ENCODE measurements around a stretch of chr11.

DNA sequence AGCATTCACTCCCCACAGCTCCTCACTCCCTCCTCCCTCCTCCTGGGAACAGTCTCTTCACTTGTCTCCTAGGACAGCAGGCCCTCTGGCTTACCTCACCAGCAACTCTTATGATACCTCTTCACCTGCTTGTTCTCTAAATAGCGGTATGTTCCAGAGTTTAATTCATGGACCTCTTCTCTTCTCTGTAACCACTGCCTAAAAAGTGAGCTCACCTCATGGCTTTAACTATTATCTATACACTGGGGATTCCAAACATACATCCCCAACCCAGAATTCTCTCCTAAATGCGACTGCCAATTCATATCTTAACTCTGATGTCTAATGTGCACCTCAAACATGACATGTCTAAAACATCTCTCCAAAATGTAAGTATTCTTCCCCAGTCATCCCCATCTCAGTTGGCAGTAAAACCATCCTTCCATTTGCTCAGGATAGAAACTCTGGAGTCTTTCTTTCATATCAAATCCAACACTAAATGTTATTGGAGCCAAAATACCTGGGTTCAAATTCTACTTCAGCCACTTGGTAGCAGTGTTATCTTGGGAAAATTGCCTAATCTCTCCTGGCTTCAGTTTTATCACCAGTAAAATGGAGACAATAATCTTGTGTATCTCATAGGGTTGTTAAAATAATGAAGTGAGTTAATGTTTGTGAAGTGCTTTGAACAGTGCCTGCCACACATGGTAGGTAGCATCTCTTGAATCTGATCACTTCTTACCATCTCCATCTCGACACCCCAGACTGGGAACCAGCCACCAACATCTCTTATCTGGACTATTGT, 56.8 kb upstream of the APOA1 start:
- RRBS = no CpG with 5 or more reads among the region's 3 CpGs

DNA sequence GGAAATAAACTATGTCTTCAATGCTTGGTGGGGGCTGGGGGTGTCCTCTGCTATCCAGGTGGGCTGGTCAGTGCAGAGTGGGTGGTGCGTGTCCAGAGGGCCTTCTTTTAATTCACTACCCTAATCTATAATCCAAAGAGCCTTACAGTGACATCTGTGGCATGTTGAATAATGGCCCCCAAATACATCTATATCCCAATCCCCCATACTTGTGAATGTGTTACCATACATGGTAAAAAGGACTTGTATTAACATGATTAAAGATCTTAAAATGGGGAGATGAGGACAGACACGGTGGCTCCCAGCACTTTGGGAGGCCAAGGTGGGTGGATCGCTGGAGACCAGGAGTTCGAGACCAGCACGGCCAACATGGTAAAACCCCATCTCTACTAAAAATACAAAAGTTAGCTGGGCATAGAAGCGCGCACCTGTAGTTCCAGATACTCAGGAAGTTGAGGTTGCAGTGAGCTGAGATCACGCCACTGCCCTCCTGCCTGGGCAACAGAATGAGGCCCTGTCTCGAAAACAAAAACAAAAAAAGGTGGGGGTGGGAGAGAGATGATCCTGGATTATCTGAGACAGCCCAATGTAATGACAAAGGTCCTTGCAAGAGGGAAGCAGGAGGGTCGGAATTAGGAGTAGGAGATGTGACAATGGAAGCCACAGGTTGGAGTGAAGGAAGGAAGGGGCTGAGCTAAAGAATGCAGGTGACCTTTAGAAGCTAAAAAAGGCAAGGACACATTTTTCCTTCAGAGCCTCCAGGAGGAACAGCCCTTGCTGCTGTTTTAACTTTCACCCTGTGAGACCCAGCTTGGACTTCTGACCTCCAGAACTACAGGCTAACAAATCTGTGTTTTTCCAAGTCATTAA, 87.5 kb upstream of the APOA1 start:
- RRBS = no CpG with 5 or more reads among the region's 10 CpGs

- RRBS = no CpG with 5 or more reads among the region's 7 CpGs
Measured at GRCh38 chr11:116984128-116984656, 114.0 kb downstream of the SIK3 start.

- RRBS = no CpG with 5 or more reads among the region's 3 CpGs
Measured at GRCh38 chr11:117069363-117069929, 28.8 kb downstream of the SIK3 start.

DNA sequence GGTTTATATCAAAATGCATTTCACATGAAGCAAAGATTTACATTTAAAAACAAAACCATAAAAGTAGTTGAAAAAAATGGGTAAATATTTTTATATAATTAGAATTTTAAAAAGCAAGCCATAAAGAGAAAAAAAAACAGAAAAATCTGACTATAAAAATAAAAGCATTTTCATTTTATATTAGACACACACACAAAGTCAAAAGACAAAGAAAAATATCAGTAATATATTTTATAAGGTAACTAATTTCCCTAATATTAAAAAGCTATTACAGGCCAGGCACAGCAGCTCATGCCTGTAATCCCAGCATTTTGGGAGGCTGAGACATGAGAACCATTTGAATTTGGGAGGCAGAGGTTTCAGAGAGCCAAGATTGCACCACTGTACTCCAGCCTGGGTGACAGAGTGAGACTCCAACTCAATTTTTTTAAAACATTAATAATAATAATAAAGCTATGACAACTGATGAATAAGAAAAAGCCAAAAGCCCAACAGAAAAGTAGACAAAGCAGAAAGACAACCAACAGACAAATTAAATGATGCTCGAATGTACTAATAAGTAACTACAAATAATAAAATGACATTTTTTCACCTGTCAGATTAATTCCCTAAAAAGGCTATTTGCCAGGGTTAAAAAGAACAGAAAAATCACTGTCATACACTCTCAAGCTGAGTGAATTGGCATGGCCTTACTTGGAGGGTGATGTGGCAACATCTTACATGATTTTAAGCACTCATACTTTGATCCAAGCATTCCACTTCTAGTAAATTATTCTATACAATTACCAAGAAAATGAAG, 18.4 kb downstream of the SIK3 start:
- RRBS = no CpG with 5 or more reads among the region's 1 CpG

- RRBS = no CpG with 5 or more reads among the region's 10 CpGs
Measured at GRCh38 chr11:117170182-117170977, 8.2 kb upstream of the SIDT2 start.

DNA sequence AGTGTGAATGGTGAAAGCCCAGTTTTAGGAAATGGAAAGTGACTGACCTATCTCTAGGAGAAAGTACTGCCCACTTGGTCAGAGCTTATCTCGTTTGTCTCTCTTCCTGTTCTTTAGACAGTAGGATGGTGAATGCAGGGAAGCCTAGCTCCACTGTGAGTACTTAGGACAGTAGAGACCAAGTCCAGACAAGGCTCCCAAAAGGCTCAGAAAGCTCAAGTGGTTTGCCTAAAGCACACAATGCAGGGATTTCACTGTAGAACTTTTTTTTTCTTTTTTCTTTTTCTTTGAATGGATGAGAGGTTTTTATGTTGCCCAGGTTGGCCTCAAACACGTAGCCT, 5.3 kb upstream of the SIDT2 start:
- RRBS = no CpG with 5 or more reads among the region's 2 CpGs

- RRBS = 90% methylated on average over 3 of the region's 22 CpGs
Measured at GRCh38 chr11:117195628-117196283, 3.4 kb upstream of the TAGLN start.

- RRBS = no CpG with 5 or more reads among the region's 15 CpGs
Measured at GRCh38 chr11:117205163-117206063, 6.2 kb downstream of the TAGLN start.

- RRBS = no CpG with 5 or more reads among the region's 11 CpGs
Measured at GRCh38 chr11:117220495-117220973, 11.3 kb downstream of the PCSK7 start.

GRCh38 chr11:117286616-117287118, 29.4 kb downstream of the BACE1 start:
- RRBS = no CpG with 5 or more reads among the region's 3 CpGs

DNA sequence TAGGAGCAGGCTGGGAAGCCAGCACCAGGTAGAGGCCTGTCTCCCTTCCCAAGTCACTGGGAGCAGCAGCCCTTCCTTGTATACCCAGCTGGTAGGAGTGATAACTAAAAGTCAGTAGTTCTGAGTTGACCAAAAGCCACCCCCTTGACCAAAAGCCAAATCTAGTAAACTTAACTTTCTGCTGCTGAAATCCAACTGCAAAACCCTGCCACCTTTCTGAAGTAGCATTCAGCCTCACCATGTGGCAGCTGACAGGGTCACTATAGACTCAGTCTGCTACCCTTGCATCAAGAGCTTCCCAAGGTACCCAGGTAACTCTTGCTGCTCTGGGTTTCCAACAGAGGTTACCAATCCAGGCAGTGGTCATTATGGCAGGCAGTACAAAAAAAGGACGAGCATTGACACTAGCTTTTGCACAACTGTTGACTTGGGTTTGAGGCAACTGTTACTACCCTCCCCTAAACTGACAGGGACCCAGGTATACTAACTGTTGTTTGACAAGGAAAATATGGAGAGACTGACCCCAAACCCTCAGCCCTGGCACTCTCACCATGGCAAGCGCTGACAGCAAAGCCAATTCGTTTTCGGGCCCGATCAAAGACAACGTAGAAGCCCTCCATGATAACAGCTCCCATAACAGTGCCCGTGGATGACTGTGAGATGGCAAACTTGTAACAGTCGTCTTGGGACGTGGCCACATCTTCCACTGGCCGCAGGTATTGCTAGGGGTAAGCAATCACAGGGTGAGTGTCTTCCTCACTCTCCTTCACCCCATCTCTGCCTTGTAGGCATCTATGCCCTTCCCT, 25.9 kb downstream of the BACE1 start:
- RRBS = no CpG with 5 or more reads among the region's 10 CpGs

DNA sequence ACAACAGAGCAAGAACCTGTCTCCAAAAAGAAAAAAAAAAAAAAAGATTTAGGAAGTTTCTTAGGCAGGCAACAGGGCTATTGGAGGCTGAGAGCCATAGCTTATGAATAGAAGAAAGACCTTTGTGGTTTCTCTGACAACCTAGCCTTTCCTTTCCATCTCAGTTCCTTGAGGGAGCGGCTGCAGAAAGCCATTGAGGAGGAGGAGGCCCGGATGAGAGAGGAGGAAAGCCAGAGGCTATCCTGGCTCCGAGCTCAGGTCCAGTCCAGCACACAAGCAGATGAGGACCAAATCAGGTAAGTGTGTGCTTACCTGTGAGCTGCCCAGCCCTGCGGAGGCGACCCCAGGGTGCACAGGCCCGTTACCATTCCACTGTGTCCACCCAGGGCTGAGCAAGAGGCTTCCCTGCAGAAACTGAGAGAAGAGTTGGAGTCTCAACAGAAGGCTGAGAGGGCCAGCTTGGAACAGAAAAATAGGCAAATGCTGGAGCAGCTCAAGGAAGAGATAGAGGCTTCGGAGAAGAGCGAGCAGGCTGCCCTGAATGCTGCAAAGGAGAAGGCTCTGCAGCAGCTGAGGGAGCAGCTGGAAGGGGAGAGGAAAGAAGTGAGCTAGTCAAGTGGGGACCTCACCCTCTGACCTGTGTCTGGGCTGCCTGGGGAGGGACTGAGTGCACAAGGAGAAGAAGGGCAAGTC, 63.1 kb downstream of the CEP164 start:
- RRBS = no CpG with 5 or more reads among the region's 8 CpGs

- RRBS = no CpG with 5 or more reads among the region's 4 CpGs
Measured at GRCh38 chr11:117970700-117971134, 15.5 kb upstream of the IL10RA start.

DNA sequence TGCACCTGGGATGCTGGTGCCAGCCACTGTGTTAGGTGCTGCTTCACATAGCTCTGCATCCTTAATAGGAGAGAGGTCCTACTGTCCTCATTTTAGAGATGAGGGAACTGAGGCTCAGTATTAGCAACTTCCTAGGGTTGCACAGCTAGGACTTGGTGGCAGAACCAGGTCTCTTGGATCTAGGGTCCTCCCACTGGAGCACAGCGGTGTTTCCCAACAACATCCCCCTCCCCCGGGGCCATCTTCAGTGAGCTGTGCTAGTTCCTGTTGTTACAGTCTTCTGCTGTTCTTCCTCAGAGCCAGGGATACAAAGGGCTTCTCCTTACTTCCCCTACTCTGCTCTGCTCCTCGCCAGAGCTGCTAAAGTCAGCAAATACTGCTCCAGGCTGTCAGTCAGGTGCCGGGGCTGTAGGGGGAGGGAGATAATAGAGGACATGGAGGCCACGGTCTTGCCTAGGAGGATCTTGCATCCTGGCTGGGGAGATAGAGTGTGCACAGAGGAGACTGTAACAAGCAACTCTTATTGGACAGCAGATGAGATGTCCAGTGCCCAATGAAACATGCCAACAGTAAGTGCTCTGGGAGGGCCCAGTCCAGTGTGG, 8.1 kb downstream of the IL10RA start:
- RRBS = no CpG with 5 or more reads among the region's 5 CpGs

DNA sequence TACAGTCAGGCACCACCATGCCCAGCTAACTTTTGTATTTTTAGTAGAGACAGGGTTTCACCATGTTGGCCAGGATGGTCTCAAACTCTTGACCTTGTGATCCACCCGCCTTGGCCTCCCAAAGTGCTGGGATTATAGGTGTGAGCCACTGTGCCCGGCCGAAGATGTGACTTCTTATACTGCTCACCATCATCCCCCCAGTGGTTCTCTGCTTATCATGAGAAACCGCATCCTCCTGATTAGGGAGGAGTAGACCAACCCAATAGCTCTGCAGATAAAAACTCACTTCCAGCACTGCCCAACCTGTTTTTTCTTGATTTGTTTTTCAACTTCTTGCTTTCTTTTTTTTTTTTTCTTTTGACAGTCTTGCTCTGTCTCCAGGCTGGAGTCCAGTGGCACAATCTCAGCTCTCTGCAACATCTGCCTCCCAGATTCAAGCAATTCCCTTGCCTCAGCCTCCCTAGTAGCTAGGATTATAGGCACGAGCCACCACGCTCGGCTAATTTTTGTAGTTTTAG, 21.4 kb downstream of the IL10RA start:
- RRBS = no CpG with 5 or more reads among the region's 7 CpGs

DNA sequence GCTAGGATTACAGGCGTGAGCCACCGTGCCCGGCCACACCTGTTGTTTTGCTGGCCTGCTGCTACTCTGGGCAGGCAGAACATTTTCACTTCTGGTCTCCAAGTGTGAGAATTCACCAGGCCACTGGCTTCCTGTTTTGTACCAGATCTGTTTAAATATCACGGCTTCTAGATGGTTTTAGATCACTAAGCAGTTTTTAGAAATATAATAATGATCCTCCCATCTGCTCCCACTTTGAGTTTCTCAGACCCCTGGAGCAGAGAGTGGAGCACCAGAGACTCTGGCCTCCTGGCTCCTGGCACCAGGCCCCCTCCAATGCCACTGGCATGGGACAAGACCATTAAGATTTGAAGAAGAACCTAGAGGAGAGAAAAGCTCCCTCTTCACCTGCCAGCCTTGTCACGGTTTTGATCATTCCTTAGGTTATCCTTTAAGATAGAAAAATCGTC, 22.0 kb downstream of the IL10RA start:
- RRBS = no CpG with 5 or more reads among the region's 6 CpGs

DNA sequence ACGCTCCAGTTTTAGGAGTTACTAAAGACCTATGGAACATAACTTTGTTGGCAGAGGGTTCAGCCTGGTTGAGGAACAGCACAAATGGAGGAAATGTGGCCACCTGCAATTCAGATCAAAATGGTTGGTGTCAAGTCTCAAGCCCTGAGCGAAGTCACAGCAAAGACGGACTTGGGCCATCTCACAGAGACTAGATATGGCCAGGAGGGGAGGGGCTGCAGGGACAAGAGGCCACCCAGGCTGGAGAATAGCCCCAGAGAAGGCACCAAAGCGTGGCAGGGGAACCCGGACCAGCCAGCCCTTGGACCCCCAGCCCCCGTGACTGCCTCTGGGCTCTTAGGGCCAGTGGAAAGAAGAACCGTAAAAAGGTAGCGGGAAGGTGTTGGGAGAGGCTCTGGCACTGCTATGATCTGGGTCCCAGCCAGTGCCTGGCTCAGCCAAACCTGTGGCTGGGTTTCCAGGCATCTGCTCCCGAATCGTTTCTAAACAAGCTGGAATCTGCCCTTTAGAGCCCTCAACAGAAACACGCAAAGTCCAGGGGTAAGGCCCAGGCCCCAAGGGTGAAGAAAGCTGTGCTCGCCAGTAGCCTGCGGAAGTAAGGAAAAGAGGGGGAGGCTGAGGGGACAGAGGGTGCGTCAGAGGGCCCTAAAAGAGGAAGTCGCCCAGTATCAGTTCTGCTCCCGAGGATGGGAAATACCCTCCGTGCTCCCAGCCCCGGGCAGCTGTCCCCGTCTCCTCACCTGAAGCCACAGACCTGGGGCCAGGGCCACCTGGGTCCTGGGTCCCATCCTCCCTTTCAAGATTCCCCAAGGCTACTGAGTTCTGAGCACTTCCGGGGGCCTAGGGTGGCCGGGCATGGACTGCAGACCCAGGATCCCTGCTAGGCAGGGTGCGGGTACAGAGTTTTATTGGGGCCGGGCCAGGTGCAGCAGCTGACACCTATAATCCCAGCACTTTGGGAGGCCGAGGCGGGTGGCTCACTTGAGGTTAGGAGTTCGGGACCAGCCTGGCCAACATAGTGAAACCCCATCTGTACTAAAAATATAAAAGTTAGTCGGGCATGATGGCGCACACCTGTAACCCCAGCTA, 24.6 kb downstream of the IL10RA start:
- RRBS = 67% methylated on average over 3 of the region's 28 CpGs

GRCh38 chr11:118110906-118111952, 24.5 kb upstream of the SMIM35 start:
- RRBS = 17% methylated on average over 2 of the region's 13 CpGs

- RRBS = no CpG with 5 or more reads among the region's 4 CpGs
Measured at GRCh38 chr11:118202623-118203277, 22.1 kb downstream of the JAML start.

All from AG04449 (cell line).